Bile duct (tissue), 1 donor: ENCODE data around the genes ZNF831, PHACTR3 and FAM217B.

GRCh38 chr20:58898640-58899705 lies 7.8 kb downstream of the GNAS start:
- PRO-cap: no peak

DNA sequence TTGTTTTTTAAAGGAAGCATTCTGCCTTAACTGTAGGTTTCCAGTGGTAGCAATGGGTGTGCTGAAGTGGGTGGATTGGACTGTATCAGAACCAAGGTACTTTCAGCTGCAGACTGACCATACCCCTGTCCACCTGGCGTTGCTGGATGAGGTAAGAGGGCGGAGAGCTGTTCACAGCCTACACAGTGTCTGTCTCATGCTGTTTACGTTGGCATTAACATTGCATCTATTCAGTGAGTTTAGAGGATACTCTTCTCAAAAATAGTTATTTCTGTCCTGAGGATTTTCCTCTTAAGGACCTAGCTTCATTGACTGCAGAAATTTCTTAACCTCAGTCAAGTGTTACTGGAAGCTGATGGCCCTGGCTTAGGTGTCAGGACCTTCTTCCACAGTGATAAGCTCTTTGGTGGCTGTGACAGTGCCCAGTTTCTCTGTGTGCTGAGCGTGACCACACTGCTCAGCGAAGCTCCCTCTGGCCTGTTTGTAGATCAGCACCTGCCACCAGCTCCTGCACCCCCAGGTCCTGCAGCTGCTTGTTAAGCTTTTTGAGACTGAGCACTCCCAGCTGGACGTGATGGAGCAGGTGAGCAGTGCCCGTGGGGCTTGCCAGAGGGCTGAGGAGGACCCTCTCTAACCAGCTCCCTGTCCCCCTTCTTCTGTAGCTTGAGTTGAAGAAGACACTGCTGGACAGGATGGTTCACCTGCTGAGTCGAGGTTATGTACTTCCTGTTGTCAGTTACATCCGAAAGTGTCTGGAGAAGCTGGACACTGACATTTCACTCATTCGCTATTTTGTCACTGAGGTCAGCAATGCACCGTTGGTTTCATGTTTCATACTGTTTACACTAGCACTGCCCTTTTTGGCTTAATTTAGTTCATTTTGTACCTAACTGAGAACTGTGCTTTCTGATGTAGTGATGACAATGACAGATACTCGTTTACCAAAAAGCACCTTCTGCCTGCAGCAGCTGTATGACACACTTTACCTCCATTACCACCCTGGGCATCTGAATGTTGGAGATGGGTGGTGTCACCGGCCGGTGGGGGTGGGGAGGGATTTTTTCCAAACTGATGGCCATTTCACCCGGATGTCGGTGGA lies 12.3 kb downstream of the NELFCD start:
- PRO-cap: no peak

DNA sequence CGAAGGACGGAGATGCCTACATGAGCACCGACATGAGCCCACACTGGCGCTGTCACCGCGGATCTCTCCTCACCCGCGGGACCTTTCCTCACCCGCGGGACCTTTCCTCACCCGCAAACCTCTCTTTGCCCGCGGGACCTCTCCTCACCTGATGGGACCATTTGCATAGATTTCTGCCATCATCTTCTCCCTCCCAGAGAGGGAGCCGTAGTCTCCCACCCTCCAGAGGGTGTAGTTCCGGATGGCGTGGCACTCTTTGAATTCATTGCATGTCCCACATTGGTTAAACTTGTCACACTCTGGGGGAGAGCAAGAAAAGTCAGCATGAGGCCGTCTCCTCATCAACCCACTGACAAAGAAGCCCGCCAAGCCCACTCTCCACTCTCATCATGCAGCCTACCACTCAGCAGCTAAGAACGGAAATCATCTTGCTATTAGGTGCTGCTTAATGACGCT lies 9.6 kb downstream of the CTSZ start:
- PRO-cap: no peak

DNA sequence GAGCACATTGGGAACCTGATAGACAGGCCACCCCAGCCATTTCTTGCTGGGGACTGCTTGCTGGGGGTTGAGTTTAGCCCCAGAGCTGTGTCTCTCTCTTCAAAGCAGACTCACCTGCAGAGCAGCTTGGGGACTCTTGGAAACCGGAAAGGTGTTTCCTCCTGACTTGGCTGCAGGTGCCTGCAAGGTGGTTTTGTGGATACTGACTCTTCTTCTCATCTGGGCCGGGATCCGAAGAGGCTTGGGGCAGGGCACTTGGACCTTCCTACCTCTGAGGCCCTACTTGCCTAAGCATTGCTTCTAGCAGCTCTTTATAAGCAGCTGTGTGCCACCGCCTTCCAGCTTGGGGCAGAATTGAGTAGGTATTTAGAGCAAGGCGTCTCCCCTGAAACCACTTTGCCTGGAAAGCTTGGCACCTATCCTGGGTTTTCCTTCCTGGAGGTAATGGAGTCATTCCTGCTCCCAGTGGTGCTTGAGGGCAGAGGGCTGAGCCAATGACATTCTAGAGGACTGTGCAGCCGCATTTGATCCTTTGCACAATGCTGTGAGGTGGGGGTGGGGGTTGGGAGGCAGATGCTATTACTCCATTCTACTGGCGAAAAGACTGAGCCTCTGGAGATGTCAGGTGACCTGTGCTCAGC lies 3.4 kb upstream of the CTSZ start:
- PRO-cap: no peak

DNA sequence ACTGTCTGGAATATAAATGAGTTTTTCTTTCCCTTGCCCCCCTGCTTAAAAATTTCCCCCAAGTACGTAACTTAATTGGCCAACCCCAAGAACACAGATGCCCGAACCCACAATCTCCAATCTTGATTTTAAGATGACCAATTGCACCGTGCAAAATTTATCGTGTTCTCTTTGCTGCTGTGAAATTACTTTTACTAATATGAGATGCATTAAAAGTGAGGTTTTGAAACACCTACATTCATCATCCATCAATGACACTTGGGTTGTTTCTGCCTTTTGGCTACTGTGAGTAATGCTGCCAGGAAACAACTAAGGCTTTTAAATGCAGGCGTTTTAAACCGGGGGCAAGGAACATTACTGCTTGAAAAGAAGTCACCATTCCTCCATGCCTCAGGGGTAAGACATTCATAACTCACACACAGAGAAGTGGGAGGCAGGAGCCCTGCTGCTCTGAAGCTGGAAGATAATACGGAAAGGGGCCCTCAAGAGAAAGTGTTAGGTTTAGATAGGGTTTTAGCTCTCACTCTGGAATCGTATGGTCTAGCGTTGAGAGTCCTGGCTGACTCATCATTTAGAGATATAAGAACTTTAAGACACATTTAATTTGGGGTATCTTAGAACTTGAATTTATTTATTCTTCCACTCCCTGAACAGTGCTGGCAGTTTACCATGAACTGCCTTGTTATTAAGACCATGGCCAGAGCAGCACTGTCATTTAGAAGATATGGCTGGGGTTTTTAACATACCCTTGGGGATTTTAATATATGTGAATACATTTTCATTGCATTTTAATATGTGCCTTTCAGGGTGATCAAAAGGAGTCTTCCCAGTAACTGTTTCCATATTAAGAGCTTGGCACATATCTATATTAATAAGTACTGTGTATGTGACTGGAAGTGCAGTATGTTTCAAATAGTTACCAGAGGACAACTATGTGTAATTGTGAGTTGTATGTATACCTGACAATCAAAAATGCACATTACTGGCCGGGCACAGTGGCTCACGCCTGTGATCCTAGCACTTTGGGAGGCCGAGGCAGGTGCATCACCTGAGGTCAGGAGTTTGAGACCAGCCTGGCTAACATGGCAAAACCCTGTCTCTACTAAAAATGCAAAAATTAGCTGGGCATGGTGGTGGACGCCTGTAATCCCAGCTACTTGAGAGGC lies 1.9 kb downstream of the TUBB1 start:
- PRO-cap: no peak

- PRO-cap: unidirectional peak, minus-strand start at chr20:59032085
Measured at GRCh38 chr20:59031438-59032177, 527 bp downstream of the ATP5F1E start.

DNA sequence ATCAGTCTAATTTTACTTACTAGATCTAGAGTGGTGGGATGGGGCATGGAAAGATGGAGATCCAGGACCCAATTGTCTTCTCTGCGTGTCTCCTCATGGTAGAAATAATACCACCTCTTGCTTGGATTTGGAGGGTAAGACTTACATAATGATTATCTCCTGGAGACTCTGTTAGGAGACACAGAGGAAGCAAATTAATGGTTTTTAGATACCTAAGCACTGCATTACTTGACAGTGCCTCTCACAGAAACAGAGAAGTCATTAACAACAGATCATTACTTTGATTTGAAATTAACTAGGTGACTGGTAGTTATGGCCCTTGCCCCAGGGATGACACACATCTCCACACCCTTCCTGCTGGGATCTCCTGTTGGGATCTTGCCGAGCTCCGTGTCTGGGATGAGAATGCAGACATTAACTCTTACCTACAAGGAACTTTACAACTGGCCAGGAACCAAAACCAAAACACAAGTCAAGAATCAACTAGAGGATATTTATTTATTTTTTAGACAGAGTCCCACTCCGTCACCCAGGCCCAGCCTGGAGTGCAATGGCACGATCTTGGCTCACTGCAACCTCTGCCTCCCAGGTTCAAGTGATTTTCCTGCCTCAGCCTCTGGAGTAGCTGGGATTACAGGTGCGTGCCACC lies 2.2 kb upstream of the PRELID3B start:
- PRO-cap: no peak

DNA sequence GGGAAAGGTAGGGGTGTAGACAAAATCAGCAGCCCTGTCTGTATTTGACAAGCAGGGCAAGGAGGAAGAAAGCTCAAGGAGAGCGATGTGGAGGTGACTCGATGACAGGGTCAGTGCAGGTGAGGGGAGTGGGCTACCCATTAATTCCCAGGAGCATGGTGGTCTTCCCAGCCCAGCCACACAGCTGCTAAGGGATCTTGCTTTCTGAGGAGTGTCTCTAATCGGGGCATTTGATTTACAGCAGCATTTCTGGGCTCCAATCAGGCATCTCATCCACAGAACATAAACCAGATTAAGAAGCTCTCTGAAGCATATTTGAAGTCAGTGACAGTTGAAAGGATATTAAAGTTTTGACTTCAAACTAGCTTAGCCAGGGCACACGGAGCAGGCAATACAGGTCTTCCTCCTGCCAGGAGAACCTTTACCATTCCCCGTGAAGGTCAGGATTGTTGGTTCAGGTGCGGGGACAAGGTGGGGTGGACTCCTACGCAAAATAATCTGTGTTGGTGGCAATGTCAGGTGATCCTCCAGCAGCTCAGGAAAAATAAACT lies 39.9 kb upstream of the ZNF831 start:
- PRO-cap: no peak

DNA sequence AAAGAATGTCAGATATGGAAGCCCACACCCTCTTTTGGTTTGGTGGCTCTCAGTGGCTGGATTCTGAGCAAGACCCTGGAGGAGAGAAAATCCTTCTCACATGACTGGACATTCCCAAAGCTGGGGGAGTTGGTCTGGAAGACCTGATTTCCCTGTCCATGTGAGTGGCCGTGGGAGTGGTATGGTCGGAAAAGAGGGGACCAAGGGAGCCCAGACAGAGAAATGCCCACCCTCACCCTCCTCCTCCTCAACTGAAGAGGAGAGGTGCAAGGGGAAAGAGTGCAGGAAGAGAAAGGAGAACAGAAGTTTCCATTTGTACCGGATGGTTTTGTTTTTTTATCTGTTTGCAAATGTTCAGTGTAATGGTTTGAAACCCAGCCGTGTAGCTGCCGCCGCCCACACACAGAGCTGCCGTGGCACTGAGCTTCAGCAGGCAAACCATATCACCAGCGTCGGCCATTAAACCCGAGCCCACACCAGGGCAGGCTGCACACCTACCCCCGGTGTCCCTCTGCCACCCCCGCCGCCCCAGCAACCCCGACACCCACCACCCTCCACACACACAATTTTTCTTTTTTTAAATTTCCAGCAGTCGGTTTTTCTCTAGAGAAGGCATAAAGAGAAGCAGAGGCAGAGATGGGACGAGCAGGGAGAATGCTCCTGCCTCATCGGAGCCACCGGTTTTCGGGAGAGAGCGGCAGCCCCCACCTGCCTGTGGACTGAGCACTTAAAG lies 17.8 kb upstream of the ZNF831 start:
- PRO-cap: no peak

GRCh38 chr20:59163497-59164625 lies at the start of gene ZNF831:
TSS of gene ZNF831 (plus strand) at chr20:59163821.
- PRO-cap: unidirectional peak, plus-strand start at chr20:59163839

GRCh38 chr20:59299825-59300178 lies 609 bp upstream of the EDN3 start:
- PRO-cap: unidirectional peak, plus-strand start at chr20:59300125

DNA sequence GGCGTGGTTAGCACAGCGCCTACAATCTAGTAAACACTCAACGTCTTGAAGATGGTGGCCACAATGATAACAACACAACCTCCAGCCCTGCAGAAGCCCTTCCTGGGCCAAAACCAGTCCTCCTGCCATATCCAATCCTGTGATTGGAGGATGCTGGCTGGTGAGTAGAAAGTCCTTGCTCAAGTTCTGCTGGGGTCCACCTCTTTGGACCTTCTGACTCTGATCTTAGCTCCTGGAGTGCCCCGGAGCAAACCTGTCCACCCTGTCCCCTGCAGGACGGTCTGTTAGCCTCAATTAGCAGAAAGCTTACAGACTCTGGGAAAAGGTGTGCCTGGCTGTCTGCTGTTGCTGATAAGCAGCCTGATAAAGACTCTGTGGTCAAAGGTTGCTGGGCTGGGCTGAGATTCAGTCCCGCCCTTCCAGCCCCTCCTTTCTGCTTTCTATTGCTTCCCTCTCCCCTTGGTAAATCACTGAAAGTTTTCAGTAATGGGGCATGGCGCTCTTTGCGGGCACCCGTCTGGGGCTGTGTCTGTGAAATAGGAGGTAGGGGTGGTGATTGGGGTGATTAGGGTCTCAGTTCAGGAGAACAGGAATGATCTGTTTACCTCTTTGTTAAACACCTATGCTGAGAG lies 8.4 kb downstream of the EDN3 start:
- PRO-cap: no peak

- PRO-cap: no peak
Measured at GRCh38 chr20:59603711-59604576, at the start of gene PHACTR3. TSS of gene PHACTR3 (plus strand) at chr20:59604540.

DNA sequence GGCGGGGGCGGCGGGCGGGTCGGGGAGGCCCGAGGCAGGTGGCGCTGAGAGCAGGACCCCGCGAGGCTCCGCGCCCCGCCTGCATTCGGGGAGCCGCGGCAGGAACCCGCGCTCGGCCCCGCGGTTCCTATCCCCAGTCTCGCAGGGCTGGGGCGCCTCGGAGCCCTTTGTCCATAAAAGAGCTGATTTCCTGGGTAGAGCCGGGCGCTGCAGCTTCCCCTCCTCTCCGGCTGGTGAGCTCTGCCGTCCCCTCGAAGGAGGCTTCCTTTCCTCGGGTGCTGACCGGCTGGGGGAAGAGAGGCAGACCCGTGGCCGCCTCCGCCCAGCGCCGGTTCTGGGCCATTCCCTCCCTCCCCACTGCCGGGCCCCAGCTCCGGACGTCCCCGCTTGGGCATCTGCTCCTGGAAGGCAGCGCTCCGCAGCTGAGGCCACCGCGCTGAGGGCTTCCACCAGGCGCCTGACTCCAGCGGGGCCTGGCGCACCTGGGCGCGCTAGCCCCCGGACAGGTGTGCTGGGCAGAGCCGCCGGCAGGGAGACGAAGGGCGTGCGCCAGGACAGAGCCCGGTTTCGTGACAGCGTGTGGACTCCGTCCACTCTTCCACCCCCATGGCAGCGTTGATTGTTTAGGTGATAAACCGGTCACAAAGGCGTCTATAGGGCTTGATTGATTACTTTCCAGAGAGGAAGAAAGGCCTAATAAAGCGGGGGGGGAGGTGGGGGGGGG lies 966 bp downstream of the PHACTR3 start:
- PRO-cap: unidirectional peak, plus-strand start at position 84 of the sequence

DNA sequence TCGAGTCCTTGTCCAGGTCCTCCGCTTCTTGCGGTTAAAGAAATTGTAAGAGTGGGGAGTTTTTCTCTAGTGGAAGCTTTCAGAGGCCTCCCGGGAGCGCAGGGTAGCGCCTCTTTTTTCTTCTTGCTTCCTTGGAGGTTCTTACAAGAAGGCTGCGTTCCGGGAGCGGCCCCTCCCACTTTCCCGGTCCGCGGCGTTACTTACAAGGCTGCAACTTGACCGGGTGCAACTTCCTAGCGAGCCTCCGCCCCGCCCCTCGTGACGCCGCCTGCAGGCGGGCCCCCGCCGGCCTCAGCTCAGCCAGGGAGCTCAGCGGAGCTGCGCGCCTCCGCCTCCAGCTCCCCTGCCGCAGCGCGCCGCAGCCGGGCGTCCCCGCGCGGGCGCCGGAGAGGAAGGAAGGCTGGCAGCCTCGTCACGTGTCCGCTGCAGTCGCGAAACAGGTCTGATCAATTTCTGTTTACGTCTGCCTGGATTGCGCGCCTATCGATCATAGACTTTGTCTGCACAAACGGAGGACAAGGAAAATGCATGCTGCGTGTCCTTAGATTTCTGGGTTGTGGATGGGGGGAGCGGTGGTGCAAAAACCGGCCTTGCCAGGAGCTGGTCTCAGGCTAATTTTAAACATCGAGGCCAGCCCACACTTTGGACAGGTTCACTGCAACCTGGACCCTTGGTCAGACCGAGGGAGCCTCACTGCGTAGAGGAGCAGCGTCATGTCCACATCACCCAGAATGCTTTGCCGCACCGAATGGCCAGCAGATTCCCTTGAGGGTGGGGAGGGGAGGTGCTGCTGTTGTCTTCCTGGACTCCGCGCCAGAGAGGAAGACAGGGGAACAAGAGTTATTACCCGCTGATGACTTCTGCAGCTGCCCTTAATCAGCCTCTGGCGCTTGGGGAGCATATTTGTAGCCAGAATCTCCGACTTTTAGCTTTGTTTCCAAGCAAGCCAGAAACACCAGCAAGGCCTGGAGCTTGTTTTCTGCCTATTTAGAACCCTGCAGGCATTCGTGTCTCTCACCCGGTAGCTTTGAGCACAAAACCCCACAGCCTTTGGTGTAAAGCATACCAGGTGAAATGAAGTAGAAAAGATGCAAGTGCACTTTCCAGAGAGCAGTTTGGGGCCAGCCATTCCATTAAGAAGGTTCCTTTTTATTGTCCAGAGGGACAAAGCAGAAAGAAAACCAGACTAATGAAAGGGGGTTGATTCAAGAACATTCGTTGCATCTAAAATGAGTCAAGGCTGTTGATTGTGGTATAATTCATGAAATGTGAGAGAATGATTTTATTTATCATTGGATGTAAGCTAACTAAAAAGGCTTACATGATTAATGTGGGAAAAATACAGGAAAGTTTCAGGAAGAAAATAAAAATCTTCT lies at the start of gene FAM217B:
Gene FAM217B (plus strand): TSS at position 294 of the 1,376 bp plus-strand sequence.
- PRO-cap: bidirectional peak, plus-strand start at position 294 of the sequence, minus-strand start at position 202 of the sequence; bidirectional peak, plus-strand start at position 843 of the sequence, minus-strand start at position 733 of the sequence

GRCh38 chr20:59948763-59949118 lies 8.6 kb downstream of the FAM217B start:
- PRO-cap: no peak

DNA sequence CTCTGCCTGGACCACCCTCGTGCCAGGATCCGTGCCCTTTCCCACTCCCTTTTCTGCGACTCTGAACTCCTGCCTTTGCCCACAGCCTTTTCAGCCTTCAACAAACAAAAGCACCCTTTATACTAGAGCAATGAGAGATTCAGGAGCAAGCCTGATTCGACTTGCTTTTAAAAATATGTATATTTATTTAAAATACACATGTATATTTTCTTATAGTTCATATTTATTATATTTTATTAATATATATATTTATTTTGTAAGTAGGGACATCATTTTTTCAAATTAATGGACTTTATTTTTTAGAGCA lies 19.0 kb downstream of the CDH26 start:
- PRO-cap: no peak

GRCh38 chr20:60062380-60062966 lies 104.2 kb downstream of the CDH26 start:
- PRO-cap: no peak

DNA sequence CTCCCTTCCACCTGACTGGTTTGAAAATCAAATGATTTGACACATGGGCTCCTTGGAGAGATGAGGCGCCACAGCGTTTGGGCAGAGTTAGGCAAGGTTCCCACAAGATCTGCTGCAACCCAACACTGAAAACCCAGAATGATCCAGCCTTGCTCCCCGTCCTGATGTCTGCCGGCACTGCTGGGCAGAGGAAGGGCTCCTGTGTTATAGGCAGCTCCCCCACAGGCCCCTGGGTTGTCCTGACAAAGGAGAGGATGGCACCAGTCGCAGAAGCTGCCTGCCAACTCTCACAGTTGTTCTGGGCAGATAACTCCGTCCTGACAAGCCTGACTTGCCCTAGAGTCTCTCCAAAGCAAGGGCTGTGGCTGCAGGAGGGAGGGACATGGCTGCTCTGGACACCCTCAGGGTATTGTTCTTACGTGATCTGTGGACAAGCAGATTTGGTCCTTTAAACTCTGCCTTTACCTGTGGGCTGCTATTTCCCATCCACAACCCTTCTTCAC lies 243.8 kb downstream of the CDH26 start:
- PRO-cap: unidirectional peak, minus-strand start at position 169 of the sequence

GRCh38 chr20:60792353-60792782 lies 459.7 kb upstream of the CDH4 start:
- PRO-cap: no peak